ENCODE data around the gene ZNF280A.

GRCh38 chr22:20946152-20946974 is 20.7 kb upstream of the AIFM3 start:
- PRO-cap, result no peak
- RAMPAGE, long total RNA, result no peak

DNA sequence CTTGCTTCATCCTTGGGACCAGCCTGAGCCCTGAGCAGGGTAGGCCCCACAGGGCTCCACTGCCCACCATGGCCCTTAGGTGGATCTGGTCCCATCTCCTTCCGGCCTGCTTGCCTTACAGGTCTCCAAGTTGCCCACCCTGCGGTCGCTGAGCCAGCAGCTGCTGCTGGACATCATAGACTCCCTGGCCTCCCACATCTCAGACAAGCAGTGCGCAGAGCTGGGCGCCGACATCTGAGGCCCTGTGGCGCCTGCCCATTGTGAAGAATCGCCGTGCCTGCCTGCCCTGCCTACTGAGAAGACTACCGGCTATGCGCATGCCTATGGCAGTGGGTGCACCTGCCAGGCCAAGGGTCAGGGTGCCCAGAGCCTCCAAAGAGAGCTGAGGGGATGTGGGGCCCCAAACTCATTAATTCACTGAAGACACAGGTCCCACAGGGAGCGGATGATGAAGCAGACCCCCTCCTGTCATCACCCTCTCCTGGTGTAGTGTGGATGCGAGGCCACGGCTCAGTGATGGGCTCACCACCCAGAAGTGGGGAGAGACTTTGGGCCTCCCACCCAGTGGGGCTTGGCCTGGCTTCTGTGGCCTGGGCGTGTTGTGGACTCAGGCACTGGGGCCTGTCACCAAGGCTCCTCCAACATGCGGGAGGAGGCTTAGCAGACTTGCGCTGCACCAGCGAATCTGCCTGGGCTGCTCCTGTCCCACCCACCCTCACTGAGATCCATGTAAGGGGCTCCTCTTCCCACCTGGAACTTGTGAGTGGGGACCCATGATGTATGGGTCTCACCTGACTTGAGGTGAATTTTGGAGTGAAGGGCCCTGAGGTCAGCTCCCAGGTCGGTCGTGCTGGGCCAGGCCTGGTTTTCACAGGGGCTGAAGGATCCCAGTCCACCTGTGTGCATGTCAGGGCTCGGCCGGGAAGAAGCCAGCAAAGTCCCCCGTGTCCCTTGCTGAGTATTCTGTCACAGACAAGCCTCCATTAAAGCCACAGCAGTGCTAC is 4.5 kb downstream of the THAP7 start:
- PRO-cap, result no peak
- RAMPAGE, long total RNA, result no peak

DNA sequence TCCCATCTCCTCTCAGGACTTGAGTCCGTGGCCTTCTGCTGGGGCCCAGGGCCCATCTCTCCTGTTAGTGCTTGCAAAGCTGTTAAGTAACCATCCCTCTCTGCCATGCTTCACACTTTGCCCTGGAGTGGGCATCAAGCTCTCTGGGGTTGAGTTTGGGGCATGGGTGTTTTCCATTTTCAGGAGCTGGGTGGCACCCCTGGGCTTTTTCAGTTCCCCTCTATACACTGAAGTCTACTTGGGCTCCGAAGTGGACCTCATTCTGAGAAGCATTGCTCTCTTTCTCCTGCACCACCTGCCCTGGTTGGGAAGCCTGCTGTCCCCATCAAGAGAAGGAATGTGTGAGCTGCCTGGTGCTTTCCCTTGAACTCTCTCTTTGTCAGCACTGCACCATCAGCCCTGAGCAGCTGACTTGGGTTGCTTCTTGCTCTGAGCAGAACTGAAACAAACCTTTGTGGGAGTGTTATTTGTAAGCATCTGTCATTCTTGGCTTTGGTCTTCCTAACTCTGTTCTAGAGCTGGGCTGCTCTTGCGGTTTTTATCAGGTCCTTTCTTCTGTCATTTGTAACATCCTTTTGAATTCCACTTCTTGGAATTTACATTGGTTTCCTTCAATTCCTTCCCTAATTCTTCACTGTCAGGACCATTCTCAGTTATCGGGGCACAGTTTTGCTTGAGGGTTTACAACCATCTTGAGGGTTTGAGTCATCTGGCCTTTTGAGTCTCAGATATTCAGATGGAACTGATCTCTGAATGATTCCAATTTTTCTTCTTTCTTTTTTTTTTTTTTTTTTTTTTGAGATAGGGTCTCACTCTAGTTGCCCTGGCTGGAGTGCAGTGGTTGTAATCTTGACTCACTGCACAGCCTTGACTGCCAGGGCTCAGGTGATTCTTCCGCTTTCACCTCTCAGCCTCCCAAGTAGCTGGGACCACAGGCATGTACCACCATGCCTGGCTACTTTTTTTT is 20.5 kb downstream of the UBE2L3 start:
- PRO-cap, result no peak
- RAMPAGE, long total RNA, result no peak

DNA sequence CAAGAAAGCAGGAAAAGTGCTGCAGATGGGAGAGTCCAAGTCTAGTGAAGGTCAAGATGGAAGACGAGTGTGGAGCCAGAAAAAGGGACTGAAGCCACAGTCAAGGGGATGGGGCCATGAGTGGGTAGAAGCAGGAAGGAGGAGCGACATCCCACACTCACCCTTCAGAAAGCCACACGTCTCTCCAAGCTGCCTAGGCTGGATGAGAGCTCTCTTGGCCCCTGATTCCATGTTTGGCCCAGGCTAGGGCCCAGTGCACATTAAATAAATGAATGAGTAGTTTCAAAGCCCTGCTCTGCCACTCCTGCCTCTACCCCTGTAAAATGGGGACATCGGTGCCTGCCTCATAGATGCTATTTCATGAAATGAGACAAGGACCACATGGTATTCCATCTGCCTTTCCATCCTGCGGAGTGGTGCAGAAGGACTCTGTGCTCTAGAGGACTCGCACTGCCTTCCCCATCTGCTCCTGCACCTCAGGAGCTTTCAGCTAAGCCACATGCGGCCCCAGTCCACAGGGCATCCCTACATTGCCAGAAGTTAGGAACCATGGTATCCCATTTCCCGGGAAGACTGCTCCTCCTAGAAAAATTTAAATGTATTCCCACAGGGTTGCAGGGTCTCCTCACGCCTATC is 2.8 kb downstream of the YDJC start:
- PRO-cap, result no peak
- RAMPAGE, long total RNA, result no peak

DNA sequence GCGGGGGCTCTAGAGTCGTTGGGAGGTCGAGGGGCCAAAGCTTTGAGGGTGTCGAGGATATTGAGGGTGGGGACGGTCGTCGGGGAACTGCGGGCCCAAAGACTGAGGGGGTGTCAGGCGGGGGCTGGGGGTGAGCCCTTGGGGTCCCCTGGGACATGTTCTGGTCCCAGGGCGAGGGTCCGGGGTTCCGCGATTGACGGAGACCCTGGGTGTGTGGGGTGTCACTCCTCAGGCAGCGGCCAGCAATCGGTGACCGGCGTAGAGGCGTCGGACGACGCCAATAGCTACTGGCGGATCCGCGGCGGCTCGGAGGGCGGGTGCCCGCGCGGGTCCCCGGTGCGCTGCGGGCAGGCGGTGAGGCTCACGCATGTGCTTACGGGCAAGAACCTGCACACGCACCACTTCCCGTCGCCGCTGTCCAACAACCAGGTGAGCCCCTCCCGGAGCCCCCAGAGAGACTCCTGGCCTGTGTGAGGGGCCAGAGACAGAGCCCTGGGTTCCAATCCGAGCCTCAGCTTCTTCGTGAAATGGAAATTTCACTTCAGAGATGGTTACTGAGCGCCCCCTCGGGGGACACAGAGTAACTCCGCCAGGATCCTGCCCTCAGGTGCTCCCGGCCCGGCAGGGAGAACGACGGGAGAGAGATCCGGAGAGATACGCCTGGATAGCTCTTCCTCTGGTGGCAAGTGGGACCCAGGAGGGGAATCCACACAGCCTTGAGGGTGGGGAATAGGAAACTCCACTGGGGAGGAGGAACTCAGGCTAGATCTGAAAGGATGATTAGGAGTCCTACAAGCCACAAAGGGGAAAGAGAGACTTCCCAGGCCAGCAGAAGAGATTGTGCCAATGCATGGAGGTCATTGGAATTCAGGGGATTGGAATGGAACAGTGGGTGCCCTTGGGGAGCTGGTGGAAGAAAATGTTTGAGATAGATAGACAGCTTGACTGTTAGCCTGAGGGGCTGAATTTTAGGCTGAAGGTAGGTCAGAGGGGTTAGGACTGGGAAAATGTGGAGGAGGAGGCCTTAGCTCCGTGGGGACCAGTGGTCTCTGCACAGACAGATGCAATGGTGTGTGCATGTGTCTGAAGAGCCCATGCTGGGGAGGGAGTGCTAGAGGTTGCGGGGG is 891 bp downstream of the SDF2L1 start:
- PRO-cap, result no peak
- RAMPAGE, long total RNA, result no peak

GRCh38 chr22:21731594-21732139 is 3.9 kb downstream of the YPEL1 start:
- PRO-cap, result no peak
- RAMPAGE, long total RNA, result no peak

DNA sequence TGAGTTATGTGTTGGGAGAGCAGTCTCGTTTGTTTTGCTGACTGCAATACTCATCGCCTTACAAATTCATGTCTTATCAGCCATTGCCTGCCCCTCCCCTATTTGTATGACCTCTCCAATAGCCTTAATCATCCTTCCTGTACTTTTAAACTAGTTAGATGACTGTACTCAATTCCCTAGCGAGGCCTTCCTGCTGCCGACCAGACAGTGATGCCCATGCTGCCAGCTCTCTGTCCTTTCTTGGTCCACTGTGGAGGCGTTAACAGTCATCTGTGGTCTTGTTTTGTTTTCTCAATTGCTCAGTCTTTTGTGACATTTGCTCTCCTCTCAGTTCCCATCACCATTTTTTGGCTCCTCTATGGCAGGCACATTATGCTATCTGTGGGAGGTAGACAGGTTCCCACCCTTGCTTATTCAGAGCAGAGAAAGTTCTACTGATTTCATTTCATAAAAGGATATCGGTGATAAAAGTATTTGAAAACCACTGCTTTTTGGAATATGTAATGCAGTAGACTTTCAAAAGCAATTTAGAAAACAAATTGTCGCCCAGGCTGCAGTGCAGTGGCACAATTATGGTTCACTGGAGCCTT is 20.4 kb upstream of the YPEL1 start:
- PRO-cap, result no peak
- RAMPAGE, long total RNA, result start-site peak on the minus strand centred at position 419 of the sequence, 78 bp wide, 7 reads

DNA sequence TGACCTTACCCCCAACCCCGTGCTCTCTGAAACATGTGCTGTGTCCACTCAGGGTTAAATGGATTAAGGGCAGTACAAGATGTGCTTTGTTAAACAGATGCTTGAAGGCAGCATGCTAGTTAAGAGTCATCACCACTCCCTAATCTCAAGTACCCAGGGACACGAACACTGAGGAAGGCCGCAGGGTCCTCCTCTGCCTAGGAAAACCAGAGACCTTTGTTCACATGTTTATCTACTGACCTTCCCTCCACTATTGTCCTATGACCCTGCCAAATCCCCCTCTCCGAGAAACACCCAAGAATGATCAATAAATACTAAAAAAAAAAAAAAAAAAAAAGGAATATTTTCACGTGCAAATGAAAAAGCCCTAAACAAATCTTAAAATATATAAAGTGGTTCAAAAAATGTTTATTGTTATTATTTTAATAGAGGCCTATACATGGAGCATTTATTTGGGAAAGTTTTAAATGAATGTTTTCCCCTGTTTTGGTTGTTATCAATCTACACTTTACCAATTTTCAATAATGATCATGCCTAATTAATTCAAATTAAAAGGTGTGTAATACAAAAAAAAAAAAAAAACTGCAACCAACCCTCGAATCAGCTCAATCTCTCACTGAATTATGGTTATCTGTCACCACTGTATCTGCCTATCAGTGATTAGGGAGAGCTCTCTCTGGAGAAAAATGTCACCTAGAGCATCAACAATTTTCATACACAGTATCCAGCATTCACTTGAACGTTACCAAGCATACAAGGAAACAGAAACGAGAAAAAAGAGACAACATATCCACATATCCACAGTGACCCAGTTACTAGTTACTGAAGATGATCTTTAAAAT is 19.1 kb downstream of the MAPK1 start:
- PRO-cap, result no peak
- RAMPAGE, long total RNA, result start-site peak on the minus strand centred at position 746 of the sequence, 93 bp wide, 5 reads

- PRO-cap, result no peak
- RAMPAGE, long total RNA, result no peak
These were observed 11.6 kb downstream of the MAPK1 start for GRCh38 chr22:21855546-21856449.

DNA sequence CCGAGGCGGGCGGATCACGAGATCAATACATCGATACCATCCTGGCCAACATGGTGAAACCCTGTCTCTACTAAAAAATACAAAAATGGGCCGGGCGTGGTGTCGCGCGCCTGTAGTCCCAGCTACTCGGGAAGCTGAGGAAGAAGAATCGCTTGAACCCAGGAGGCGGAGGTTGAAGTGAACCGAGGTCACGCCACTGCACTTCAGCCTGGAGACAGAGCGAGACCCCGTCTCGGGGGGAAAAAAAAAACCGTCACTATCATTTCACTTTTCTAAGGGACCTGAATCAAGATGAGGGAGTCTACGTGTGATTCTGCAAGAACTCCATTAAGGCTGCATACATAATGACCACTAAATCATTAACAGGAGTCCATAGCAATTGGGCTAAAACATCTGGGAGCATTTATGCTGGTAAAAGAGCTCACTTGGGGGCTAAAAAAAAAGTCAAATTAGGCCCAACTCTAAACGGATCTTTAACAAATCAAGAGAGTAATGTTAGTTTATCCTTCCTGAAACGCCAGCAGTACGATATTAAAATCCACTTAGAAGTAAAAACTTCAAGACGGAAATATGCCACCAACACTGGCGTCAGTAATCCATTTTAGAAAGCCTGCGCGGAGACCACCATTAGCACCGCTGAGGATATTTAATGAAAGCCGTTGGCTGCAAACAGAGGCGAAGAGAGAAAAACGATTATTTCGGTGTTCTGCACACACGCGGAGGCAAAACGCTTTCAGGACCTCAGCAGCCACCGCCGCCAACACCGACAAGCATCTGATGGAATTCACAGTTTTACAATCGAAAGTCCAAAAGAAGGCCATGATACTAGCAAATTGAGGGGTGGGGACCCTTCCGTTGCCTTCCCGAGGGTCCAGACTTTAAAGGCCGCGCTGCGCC is 1.0 kb downstream of the MAPK1 start:
- PRO-cap, result no peak
- RAMPAGE, long total RNA, result no peak

- PRO-cap, result no peak
- RAMPAGE, long total RNA, result no peak
These were observed 10.2 kb downstream of the PPM1F start for GRCh38 chr22:21942324-21942908.

DNA sequence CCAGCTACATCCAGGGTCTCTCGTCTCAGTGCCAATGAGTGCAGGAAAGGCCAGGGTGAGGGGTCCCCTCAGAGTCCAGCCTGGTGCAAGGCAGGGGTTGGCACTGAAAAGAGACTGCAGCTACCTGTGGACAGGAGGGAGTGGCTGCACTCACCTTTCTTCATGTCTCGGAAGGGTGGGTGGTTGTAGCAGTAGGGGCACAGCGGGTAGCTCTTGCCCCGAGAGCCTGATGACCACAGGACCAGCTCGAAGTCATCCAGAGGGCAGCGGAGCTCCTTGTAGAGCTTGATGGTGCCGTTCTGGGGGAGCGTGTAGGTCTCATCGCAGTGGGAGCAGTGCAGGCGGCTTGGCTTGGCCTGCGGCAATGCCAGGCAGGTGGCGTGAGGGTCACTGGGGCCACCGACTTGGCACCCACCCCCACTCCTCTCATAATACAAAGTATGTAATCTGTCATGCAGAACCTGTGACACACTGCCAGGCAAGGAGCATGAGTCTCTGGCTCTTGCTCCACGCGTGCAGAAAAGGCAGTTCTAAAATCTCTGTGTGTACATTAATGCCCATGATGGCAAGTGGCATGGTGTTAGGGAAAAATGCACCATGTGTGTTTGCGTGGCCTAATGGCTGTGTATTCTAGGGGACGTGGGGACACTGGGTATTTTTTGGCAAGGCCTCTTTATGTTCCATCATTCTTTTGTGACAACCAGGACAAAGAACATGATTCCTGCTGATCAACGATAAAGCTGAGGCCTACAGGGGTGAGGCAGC is 5.9 kb upstream of the PPM1F start:
- PRO-cap, result no peak
- RAMPAGE, long total RNA, result no peak

GRCh38 chr22:21975497-21975982 is 7.0 kb downstream of the TOP3B start:
- PRO-cap, result no peak
- RAMPAGE, long total RNA, result no peak

DNA sequence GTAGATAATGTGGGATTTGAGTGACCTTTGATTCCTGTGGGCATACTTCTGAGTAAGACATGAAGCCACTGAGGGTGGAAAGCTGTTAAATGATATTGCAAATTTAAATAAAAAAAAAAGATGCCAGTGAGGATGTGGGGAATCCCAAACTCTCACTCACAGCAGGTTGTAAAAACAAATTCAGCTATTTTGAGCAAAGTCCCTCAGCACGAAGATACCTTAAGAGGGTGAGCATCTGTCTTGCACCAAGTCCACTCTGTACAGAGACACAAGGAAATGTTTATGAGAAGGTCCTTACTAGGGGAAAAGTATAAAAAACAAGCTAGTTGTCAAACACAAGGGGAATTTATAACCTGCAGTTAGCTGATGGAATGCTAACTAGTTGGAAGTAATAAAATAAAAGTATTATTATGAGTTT is 59.6 kb upstream of the TOP3B start:
- PRO-cap, result no peak
- RAMPAGE, long total RNA, result no peak

DNA sequence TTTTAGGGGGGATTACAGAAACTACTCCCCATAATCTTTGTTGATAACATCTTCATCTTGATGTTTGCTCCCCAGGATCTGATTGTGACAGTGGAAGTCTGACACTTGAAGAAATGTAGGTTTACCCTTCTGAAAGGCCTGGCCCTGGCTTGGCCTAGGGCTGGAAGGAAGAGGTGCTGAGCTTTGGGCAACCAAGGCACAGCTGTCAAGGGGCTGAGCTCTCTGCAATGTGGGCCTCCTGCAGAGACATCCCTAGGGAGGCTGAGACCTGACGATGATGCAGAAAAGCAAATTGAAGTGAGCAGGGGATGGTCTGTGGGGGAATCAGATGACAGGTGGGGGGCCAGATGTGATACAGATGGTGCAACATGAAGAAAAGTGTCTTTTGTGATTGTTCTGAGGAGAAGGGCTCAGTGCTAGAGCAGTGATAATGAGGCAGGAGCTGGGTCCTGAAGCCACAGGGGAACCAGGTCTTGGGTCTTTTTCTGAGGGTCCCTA is 80.1 kb upstream of the VPREB1 start:
- PRO-cap, result no peak
- RAMPAGE, long total RNA, result no peak

- PRO-cap, result bidirectional peak, plus-strand start at chr22:22298142, minus-strand start at chr22:22298087
- RAMPAGE, long total RNA, result start-site peak on the minus strand at chr22:22297905-22297958, 9 reads; start-site peak on the plus strand at chr22:22298124-22298196, 1,508 reads
These were observed 53.4 kb downstream of the VPREB1 start for GRCh38 chr22:22297521-22298826.

- PRO-cap, result no peak
- RAMPAGE, long total RNA, result no peak
These were observed 1.9 kb downstream of the ZNF280B start for GRCh38 chr22:22506267-22507410.

GRCh38 chr22:22519539-22519883 is 559 bp downstream of the ZNF280A start:
- PRO-cap, result no peak
- RAMPAGE, long total RNA, result no peak

GRCh38 chr22:22520022-22520760 is at the start of gene ZNF280A:
Gene ZNF280A (minus strand): TSS chr22:22520270.
- PRO-cap, result unidirectional peak, minus-strand start at chr22:22520270
- RAMPAGE, long total RNA, result no peak

DNA sequence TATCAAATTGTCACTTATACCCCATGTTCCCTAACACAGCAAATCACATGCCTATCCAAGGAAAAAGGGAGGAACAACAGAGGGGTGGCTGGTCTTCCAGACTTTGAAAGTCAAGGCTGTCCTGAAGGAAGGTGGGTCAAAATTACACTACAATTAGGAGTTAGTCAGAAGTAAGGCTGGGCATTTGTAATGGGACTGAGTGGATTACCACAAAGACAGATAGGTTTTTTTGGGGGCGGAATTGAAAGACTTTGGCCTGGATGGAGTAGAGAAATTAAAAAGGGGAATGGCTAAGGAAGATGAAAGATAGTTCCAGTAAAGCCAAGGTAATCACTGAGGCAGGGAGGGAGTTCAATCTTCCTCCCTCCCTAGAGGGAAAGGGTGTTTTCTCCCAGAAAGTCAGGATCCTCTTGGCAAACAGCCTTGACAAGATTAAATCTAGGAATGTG is 5.8 kb downstream of the PRAME start:
- PRO-cap, result no peak
- RAMPAGE, long total RNA, result no peak